REH cell (cell line): ENCODE measurements around a stretch of chr1.

- PRO-cap = no peak
Observed at GRCh38 chr1:179742634-179743025, 461 bp upstream of the FAM163A start.

DNA sequence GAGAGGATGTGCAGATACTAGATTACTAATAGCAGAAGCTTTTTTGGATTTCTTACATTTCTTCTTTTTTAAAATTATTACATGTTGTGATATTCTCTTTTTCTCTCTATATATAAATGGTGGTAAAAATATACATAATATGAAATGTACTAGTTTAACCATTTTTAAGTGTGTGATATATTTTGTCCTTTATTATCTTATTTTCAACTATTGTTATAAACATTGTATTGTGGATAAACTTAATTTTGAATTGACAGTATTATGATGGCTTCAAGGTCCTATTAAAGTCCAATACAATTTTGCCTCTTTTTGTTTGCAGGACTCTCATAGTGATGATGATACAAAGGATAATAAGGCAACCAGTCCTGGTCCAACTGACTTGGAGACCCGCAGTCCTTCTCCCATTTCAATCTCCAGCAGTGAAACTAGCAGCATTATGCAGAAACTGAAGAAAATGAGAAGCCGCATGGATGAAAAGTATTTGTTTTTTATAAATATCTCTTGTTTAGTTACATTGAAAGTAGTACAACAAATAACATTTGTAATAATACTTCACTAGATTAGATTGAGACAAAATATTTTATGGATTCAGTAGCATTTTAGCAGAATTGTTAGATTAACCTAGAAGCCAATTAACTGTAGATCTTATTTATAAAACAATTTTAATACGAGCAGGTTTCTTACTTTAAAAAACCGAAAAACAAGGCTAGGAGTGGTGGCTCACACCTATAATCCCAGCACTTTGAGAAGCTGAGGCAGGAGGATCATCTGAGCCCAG lies 89.7 kb upstream of the QSOX1 start:
- PRO-cap = no peak

GRCh38 chr1:180093981-180094266 lies 60.7 kb upstream of the QSOX1 start:
- PRO-cap = no peak

DNA sequence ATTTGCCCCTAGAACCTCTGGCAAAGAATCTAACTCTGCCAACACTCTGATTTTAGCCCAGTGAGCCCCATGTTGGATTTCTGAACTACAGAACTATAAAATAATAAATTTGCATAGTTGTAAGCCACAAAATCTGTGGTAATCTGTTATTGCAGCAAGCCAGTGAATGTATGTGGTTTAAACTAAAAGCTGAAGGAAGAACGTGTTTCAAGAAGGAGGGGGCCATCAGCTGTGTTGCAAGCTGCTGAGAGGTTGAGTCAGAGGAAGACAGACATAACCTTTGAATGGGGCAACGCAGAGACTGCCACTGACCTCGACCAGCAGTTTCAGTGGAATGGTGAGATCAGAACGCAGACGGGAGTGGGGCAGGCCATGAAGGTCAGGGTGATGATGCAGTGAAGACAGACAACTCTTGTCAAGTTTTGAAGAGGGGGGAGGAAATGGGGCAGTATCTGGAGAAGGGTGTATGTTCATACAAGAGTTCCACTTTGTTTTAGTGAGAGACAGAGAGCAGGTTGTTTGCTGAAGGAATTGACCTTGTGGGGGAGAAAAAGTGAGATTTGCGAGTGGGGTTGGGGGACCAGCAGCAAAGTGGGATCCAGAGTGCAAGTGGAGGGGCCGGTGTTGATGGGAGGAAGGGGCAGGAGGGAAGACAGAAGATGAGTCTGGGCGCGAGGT lies 23.1 kb upstream of the QSOX1 start:
- PRO-cap = no peak

- PRO-cap = no peak
Observed at GRCh38 chr1:180192531-180192946, 37.5 kb upstream of the LHX4 start.

DNA sequence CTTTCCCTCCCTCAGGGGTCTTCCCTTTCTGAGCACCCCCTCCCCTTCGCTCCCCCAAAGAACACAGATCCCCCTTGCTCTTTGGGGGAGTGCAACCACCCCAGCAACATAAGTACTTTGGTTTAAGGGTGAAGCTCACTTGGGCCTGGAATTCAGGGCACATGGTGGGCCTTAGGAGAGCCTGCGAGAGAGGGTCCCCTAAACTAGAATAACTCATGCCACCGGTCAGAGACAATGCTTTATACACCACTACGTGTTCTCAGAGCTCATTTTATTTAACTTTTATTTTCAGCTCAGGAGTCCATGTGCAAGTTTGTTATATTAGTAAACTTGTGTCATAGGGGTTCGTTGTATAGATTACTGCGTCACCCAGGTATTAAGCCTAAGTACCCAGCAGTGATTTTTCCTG lies 12.7 kb upstream of the LHX4 start:
- PRO-cap = no peak

GRCh38 chr1:180230993-180232015 lies 1.2 kb downstream of the LHX4 start:
- PRO-cap = no peak

DNA sequence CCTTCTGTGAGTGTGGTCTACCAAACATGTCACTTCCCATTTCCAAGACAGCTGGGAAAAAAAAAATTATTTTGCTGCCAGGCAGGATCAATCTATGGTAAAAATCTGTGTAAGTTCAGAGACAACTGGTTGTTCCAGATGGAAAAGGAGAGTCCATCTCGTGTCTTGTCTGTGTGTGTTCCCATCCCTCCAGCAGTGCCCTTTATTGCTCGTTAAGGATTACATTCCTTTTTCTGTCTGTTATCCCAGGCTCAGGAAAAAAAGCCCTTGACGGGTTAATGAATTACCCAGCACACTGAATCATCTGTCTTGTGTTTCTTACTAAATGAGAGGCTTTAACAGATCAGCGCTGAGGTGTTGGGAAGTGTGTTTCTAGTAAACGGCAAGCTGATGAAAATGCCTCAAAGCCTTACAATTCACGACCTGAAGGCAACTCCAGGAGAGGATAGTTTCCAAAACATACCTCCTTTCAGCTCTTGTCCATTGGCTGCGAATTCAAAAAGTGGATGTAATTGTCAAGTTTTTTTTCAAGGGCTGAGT lies 33.2 kb upstream of the XPR1 start:
- PRO-cap = no peak

GRCh38 chr1:180913348-180913680 lies 617 bp downstream of the KIAA1614 start:
- PRO-cap = no peak

DNA sequence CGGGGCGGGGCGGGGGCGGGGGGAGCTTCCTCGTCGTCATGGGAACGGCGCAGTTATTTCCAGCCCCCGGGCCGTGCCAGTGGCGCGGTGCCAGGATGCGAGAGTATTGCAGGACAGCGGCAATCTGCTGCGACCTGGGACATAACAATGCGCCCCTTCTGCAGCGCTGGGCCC lies 16.9 kb downstream of the IER5 start:
- PRO-cap = bidirectional peak, plus-strand start at position 122 of the sequence, minus-strand start outside the sequence

DNA sequence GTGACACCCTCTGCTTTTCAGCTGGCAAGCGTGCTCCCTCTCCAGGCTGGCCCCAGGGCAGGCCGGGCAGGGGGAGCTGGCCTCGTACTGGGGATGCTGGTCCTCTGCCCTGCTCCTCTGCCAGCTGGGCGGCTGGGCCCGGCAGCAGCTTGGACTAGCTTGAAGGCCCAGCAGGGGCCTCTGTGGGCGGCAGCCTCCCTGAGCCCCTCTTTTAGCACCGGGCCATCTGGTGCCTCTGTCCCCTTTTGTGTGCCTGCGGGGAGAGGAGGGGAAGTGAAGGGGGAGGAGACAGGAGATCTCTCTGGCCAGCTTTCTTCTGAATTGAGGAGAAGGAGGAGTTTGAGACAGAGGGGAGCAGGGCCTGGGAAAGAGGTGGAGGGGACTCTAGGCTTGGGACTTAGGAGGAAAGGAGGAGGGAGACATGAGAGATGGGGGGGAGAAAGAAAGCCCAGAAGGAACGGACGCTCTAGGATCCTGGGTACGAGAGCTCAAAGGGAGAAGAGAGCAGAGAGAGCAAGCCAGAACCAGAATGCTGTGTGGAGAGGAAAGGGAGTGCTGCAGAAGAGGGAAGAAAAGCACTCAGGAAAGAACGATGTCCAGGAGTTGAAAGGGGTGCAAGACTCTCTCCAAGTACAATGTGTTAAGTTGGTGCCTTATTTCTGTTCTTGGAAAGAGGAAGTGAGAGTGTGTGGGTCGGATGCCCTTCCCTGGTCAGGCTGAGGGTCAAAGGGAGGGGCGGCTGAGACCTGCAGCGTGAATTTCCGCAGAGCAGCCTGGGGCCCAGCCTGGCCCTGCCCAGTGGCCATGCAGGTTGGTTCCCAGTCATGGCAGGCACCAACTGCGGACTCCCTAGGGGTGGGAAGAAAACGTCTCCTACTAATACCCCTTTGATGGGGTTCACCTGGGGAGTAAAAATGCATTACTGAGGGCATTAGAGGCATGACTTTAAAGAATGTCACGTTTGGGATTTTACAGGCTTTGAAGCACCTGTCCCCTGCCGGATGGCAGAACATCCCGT lies 40.4 kb downstream of the IER5 start:
- PRO-cap = bidirectional peak, plus-strand start at position 347 of the sequence, minus-strand start at position 184 of the sequence

DNA sequence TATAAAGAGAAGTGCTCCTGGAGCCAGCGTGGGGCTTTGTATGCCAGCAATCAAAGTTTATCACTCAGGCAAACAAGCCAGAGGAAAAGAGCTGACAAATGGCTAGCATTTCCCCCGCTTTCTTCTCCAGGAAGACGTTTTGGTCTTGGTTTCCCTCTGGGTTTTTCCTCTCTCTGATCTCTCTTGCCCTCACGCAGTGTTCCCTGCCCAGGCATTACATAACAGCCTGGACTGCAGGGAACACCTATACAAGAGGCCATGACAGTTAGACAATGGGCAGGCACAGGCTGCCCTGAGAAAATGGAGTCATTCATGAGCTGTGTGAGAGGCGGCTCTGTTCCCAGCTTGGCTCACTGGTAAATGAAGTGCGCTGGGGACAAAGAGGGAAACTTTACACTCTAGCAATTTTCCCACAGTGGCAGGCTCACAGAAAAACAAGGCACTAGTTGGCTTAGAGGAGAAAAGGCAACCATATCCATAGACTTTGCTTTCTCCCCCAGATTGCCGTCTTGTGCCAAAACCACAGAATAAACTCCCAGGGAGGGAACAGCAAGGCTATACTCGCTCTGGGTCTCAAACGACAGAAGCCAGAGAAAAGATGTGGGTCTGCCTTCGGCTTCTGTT lies 52.7 kb upstream of the ZNF648 start:
- PRO-cap = no peak

- PRO-cap = no peak
Observed at GRCh38 chr1:182191846-182192247, 130.3 kb upstream of the ZNF648 start.

DNA sequence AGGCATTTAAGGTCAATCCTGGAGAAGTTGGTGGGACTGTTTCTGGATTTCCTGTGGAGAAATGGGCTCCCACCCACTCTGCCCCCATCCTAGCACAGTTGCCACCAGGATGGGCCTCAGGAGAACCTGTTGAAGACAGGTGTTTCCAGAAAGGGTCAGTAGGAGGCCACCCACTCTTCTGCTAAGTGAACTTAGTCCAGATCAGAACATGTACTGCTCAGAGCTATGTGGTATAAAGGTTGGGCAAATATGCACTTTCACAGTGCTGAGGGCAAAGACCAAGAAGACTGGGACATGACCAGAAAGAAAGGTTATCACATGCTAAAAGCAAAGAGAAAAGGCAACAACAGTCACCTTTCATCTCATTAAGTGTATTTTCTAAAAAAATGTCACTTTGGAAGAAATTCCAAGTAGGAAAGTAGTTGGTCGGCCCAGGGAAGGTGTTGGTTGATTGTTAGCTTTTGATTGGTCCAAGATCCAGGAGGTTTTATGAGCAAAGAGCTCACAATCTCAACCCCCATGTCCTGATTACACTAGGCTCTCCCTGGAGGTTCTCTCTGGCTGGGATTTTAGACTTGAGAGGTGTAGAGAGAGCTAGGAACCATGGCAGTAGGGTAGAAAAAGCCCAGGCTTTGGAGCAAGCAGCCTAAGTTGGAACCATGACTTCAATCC lies 102.8 kb downstream of the GLUL start:
- PRO-cap = no peak

- PRO-cap = no peak
Observed at GRCh38 chr1:182300845-182301261, 90.7 kb downstream of the GLUL start.

- PRO-cap = no peak
Observed at GRCh38 chr1:182351797-182352325, 39.7 kb downstream of the GLUL start.

DNA sequence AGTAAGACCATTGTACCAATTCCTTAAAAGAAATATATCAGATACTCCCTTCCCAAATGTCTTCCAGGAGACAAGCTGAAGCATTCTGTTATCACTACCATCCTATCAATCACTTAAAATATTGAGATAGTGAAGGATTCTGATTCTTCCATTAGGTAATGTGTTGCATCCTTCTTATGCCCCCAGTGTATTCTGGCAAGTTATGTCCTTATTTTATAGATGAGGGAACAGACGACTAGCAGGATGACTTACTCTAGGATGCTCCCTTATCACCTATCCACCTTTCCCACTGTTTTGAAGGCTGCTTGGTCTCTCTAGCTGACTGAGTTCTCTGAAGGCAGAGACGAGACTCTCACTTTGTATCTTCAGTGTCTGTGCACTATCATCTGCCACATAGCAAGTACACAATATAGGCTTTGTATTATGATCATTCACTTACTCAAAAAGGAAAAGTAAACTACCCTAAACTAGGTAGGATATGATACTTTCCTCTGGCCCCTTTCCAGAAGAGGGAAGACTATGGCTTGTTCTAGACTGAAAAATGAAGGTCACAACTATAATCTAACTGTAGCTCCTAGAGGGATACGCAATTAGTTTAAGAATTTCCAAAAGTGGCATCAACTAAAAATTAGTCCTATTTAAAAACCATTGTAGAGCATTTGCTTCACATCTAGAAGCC lies 4.0 kb downstream of the GLUL start:
- PRO-cap = no peak

DNA sequence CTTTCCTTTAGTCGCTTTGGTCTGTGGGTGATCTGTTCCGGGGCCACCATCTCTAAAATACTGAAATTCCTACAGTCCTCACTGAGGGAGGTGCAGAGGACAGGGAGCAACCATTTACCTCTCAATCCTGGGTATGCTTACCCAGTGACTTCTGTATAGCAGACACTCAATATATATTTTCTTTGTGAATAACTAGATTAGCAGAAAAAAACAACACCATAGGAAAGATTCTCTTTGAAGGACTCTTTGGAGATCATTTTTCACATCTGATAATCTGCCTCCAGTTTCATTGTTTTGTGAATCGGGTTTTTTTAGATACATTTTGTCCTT lies 4.3 kb downstream of the TEDDM1 start:
- PRO-cap = no peak

GRCh38 chr1:182585938-182586912 lies 2.8 kb downstream of the RNASEL start:
- PRO-cap = no peak

DNA sequence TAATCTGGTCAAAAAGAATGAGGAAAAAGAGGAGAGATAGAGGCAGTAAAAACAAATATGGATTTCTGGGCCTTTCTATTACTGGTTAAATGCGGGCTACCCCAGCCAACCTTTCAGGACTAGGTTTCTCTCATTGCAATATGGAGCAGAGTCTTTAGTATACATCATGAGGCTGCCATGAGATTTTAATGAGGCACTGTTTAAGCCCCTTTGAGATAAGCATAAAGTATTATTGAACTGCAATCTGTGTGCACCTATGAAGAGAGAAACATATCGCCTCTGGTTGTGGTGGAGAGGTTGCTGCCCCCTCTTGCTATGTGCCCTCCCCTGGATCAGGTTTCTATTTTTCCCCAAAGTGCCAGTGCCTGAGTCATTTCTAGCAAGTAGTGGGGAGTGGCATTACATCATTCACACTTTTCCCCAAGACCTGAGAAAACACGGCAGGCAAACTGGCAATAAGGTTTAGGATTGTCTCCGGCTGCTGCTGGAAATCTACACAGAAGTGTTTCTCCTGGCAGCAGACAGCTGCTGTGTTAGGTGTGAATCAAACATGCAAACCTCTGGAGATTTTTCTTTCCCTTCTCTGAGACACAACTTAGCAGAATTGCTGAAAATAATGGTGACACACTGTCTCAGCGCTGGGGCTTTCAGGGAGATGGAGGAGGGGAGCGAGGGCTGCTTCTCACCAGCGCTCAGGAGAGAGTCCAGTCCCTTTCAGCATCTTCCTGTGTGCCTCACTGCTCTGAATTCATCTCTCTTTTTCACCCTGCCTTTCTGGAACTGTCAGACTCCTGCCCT lies 13.6 kb upstream of the RGS16 start:
- PRO-cap = no peak